GM12891 (cell line): ENCODE measurements around a stretch of chr1.

GRCh38 chr1:20322069-20322630, 31.5 kb downstream of the VWA5B1 start:
- RRBS, result no CpG with 5 or more reads among the region's 10 CpGs

- RRBS, result 2% methylated on average over 19 of the region's 45 CpGs
Observed at GRCh38 chr1:20485150-20485478, 896 bp downstream of the CAMK2N1 start.

- RRBS, result no CpG with 5 or more reads among the region's 24 CpGs
Observed at GRCh38 chr1:20500762-20501320, 7.1 kb downstream of the MUL1 start.

- RRBS, result no CpG with 5 or more reads among the region's 6 CpGs
Observed at GRCh38 chr1:20601146-20601882, 12.4 kb downstream of the CDA start.

DNA sequence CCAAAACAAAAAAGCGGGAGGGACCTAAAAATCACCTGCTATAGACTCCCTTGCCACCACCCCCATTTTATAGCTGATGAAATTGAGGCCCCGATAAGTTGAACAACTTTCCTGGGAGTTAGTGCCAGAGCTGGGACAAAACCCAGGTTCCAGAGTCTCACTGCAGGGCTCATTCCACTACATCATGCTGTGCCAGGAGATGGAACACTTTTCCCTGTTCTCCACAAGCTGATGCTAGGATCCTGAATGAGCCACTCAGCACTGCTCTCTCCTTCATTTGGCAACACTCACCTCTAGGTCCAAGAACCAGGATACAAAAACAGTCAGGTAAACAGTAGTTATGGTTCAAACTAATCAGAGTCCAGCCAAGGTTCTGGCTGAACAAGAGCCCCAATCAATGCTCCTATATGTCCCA, 17.4 kb downstream of the CDA start:
- RRBS, result no CpG with 5 or more reads among the region's 2 CpGs

- RRBS, result under 1% methylated on average over 34 of the region's 48 CpGs
Observed at GRCh38 chr1:20633668-20634223, 488 bp downstream of the PINK1 start.

GRCh38 chr1:20650373-20651470, 10.4 kb downstream of the DDOST start:
- RRBS, result no CpG with 5 or more reads among the region's 19 CpGs

- RRBS, result 2% methylated on average over 2 of the region's 21 CpGs
Observed at GRCh38 chr1:20732950-20733725, 635 bp upstream of the SH2D5 start.

DNA sequence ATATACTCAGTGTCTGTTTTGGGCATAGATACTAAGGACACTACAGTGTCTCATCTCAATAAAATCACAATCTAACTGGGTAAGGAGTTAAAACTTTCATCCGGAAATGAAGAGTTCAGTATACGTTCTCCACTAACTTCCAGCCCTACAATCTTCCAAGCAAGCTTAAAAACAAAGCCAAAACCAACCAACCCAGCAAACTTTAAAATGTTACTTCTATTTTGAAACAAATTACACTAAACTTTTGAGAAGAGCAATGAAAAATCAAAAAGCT, 1.6 kb downstream of the HP1BP3 start:
- RRBS, result no CpG with 5 or more reads among the region's 2 CpGs

GRCh38 chr1:21217033-21218115, 40.7 kb upstream of the EIF4G3 start:
- RRBS, result no CpG with 5 or more reads among the region's 28 CpGs

- RRBS, result no CpG with 5 or more reads among the region's 19 CpGs
Observed at GRCh38 chr1:21261589-21262249, 28.5 kb downstream of the ECE1 start.

DNA sequence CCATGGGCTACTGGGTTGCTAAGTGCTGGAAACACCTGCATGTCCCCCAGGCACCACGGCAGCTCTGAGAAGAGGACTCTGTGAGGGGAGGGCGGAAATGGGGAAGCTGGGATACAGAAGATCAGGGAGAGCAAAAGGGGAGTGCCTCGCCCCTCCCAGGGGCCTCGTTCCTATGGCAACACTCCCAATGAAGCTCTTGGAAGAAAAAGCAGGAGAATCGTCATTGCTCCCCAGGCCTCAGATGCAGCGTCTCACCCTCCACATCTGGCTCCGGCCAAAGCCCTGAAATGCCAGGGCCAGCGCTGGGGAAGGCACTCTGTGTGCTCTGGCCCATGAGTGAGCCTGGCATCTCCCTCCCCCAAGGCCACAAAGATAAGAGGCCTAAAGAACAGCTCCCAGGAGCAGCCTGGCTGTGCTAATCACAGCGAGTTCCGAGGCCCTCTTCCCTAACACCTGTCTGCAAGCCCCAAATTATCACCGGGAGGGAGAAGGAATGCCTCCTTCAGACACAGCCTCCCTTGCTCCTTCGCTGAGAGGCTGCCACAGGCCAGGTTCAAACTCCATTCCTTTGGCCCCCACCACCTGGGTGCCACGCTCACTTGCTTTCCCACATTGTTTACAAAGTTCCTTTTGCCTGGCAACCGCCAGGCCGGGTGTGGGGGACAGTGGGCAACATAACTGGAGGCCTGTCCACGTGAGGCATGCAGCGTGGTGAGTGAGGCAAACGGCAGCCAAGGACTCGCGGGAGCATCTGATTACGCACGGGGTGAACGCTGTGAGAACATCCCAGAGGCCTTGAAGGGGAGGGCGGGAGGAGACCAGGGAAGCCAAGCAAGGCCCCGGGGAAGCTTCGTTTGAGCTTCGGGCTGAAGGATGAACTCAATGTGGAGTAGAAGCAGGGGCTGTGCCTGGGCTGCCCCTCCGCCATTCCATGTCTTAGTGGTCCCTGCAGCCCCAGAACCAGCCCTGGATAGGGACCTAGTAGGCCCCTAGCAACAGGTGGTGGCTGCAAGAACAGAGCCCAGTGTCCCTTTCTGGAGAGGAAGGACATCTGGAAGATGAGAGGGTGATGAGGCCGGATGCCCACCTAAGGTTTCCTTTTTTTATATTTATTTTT, 27.7 kb downstream of the ECE1 start:
- RRBS, result no CpG with 5 or more reads among the region's 29 CpGs

DNA sequence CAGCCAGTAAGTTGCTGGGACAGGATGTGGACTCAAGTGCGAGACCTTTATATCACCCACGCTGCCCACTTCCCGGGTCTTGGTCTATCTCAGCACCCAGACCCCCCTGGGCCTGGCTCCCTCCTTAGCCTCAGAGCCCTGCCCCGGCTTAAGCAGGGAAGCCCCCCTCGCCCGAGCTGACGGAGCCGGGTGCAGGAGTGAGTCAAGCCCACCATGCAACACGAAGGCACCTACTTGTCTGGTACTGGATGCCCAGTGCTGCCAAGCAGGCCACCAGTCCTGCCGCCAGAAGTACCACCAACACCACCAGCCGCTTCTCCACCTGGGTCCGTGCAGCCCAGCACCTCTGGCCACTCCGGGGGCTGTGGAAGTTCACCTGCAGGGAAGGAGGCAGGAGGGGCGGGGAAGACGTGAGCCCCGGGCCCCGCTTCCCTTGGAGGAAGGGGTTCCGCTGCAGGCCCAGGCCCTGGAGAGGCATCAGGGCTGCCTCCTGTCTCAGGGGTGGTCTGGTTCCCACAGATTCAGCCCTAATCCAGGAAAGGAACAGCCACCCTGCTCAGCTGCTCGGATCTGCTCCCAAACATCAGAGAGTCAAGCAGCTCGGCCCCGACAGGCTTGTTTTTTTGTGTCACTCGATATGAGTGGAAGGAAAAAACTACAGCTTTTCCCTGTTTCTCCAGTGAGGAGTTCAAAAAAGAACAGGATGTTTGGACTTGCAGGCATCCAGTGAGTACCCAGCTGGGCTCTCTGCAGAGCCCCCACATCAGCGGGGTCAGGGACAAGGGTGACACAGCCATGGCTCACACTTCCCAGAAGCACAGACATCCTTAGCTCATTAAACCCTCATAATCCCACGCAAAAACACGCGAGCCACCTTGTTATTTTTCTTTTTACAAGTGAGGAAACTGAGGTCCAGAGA, 11.0 kb downstream of the ECE1 start:
- RRBS, result 91% methylated on average over 6 of the region's 26 CpGs

GRCh38 chr1:21279876-21280634, 10.2 kb downstream of the ECE1 start:
- RRBS, result no CpG with 5 or more reads among the region's 6 CpGs

GRCh38 chr1:21339073-21340149, 49.1 kb upstream of the ECE1 start:
- RRBS, result no CpG with 5 or more reads among the region's 13 CpGs

DNA sequence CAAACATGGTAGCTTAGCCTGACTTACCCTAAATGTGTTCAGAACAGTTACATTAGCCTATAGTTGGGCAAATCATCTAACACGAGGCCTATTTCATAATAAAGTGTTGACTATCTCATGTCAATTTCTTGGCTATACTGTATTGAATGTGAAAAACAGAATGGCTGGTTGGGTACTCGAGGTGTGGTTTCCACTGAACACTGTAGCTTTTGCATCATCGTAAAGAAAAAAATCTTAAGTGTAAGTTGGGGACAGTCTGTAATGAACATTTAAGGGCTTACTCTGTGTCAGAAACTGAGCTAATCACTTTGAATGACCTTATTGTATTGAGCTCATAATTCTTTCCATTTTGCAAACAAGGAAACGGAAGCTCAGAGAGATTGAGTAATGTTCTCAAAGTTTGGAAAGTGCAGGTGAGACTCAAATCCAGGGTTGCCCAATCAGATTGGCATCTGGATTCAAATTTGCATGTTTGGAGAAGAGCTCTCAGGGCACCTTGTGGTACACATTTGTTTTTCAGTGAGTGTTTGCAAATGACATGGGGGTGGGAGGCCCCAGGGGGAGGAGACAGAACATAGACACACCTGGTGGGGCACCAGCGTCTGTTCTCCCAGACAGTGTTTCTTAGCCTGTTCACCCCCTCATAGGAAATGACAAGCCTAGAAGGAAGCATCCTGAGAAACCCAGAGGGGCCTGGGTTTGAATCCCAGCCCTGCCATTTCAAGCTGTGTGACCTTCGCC, 7.9 kb downstream of the ALPL start:
- RRBS, result no CpG with 5 or more reads among the region's 6 CpGs

DNA sequence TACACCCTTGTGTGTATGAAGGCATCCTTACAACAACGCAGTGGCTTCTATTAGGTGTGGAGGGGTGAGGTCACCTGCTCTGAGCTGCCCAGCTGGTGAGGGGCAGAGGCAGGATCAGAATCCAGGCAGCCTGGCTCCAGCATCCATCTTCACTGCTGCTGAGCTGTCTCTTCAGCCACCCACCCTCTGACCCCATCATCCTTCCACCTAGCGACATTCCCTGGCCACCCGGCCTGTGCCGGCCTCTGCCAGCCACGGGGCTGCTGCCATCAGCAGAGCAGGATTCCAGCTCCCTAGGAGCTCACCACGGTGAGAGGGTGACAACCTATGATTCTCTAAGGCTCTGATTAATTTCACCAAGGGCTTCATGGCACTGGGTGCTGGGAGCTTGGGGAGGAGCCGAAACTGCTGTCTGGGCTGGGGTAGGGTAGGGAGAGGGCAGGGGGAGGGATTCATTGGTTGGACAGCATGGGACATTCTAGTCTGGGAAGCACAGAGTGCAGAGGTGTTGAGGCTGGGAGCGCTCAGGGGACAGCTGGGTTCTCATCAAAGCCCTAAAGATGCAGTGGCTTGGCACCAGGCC, 32.2 kb downstream of the ALPL start:
- RRBS, result no CpG with 5 or more reads among the region's 8 CpGs

DNA sequence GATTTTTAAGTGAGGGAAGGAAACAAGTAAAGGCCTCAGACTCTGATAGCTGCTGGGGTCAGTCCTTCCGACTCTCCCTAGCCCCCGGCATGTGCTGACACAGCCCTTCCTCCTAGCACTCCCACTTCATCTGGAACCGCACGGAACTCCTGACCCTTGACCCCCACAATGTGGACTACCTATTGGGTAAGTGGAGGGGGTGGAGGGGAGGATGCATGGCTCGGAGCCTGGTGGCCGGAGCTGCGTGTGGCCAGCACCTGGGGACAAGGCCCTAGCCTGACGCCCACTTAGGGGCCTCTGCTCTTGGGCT, 60.9 kb downstream of the ALPL start:
- RRBS, result no CpG with 5 or more reads among the region's 8 CpGs

DNA sequence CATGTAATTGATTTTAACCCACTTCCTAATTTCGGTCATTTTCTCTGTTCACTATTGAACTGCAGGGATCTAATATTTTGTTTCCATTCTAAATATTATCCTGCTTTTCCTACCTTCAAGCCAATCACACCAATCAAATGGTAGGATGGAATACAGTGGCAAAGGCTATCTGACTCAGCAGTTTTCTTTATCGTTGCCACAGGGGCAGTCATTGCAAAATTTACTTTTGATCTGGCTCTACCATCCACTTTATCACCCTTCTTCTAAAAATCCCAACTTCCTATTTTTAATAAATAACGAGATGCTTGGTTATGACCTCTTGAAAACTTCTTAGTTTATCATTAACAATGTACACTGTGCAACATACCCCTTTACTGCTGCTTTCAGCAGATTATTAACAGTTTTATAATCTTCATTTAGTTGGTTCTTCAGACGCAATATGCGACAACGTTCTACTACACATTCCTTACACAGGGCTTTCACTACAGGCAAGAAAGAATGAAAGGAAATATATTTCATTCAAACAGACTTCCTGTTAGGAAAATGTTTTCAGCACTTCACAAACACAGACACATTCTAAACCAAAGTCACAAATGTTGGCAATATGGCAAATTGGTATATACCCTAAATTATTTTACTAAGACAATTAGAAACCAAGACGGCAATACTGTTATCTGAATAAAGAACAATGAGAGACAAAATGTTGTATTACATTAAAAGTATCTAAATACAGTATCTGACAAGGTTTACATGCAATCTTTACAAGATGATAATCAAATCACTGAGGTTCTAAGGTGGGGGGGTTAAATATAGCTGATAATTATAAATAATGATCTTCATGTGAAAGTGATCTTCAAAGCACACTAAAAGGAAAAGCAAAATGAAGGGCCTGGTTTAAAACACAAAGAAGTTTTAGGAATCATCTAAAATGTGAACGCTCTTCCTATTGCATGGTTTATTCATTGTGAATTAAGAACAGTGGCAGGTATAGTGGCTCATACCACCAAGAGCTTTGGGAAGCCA, 52.4 kb upstream of the RAP1GAP start:
- RRBS, result no CpG with 5 or more reads among the region's 8 CpGs